Psoas muscle (tissue), 2 donors: ENCODE results near the gene FSD1L.

- PRO-cap, 2 experiments, result no peak in any of the 2 experiments
Measured at GRCh38 chr9:105303740-105304208, 59.3 kb downstream of the SLC44A1 start.

DNA sequence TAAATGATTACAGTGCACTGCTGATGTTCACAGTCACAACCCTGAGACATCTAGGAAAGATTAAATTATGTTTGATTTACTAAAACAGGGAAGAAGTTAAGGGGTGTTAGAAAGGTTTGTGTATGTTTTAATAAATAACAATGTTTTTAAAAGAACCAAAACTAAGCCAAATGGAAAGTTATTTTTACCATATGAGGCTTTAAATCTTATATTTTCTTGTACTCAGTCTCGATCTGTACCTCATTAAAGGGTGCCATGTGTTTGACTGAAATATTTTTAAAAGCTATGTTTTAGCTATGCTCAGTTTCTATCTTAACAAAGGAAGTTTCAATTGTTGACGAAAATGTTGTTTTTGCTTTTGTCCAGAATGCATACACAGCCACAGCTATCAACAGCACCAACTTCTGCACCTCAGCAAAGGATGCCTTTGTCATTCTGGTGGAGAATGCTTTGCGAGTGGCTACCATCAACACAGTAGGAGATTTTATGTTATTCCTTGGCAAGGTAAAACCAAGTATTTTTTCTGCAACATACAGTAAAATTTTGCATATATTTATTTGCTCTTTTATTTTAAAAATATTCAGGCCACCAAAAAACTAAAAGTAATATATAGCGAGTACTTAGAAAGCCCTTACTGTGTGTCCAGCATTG lies 73.5 kb upstream of the FSD1L start:
- PRO-cap, 2 experiments, result no peak in any of the 2 experiments

DNA sequence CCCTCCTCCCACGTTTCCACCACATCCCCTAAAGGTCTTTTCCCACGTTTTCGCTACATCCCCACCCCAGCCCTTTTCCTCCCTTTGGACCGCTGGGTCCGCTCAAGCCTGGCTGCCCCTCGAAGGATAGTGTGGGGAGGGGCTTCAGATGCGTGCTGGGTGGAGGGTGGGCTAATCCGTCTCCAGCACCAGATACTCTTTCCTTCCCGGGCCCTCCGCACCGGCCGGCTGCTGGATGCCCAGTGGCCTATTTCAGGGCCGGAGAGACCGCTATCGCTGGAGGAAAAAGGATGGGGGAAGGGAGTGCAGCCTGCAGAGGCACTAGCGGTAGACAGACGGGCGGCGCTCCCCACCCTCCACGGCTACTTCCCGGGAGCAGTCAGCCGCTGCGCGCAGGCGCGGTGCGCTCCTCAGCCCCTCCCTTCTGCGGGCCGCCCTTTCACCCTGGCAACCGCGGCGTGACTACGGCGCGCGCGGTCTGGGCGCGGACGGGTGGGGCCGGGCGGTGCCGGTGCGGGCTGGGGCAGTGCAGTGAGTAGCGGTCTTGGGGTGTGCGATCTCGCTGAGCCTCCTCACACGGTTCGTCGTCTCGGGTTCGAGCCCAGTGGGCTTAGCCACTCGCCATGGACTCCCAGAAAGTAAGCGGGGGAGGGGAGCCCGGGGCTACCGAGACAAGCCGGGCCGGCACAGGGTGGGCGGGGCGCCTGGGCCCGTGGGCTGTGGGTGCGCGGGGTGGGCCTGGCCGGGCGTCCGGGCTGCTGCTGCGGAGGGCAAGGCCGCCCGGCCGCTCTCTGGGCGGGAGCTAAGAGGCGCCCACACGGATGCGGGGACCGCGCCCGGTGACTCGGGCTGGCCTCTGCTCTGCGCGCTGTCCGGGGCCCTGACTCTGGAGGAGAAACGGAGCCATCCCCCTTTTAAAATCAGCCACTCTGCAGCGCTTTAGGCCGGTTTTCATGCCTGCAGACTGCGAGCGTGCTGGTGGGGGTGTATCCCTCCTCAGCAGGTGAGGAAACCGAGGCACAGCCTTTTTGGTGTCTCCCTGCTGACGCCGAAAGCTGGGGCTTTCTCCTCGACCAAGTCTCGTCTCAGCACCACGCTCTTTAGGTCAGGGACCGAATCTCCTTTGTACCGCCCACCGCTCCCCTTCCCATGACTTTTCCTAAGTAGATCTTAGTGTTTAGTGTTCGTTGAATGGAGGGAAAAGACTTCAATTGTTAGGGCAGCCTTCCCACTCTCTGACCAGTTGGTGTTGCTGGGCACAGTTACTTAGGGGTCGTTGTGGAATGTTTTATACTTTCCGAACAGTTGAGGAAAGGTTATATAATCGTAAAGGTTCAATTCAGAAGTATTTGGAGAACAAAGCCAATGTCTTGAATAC lies at the start of gene FSD1L:
Gene FSD1L, plus strand, starts transcription at position 437 of the 1,378 bp plus-strand sequence.
- PRO-cap, 2 experiments, result peak in 2 of 2 experiments; most common plus-strand start position 465 of the sequence (in 1); most common minus-strand start position 244 of the sequence (in 2)

- PRO-cap, 2 experiments, result no peak in any of the 2 experiments
Measured at GRCh38 chr9:105500385-105500783, 52.5 kb downstream of the FSD1L start.

DNA sequence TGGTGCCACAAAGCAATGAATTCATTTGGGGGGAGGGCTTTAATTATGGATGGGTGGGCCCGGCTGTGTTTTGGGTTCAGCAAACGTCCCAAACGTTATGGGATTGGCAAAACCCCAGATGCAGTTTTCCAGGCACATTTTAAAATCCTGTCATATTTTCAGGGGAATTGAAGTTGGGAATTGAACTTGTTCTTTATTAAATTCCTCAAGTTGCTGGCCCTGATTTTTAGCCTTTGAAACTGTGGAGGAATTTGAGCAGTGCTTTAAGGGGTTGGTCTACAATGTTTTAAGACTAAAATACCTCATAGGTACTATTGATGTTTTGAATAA lies 558.4 kb upstream of the ZNF462 start:
- PRO-cap, 2 experiments, result no peak in any of the 2 experiments

DNA sequence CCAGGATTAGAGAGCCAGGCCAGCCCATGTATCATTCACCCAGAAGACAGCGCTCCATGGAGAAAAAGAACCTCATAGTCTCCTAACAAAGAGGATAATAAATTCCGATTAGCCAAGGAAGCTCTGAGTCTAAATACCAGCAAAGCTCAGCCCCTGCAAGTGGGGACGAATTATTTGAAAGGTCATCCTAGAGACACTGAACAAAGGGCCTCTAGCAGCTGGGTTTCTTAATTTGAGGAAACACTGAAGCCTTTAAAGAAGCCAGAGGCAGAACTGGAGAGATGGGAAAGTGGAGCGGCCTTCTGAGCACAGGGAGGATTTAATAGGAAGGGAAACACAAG lies 287.1 kb upstream of the ZNF462 start:
- PRO-cap, 2 experiments, result no peak in any of the 2 experiments

- PRO-cap, 2 experiments, result no peak in any of the 2 experiments
Measured at GRCh38 chr9:106878863-106879405, 16.0 kb downstream of the ZNF462 start.

- PRO-cap, 2 experiments, result peak in 2 of 2 experiments; most common plus-strand start chr9:106885703 (in 2); most common minus-strand start chr9:106885563 (in 1)
Measured at GRCh38 chr9:106885224-106885769, 22.3 kb downstream of the ZNF462 start.

- PRO-cap, 2 experiments, result no peak in any of the 2 experiments
Measured at GRCh38 chr9:106886474-106887102, 23.6 kb downstream of the ZNF462 start.

DNA sequence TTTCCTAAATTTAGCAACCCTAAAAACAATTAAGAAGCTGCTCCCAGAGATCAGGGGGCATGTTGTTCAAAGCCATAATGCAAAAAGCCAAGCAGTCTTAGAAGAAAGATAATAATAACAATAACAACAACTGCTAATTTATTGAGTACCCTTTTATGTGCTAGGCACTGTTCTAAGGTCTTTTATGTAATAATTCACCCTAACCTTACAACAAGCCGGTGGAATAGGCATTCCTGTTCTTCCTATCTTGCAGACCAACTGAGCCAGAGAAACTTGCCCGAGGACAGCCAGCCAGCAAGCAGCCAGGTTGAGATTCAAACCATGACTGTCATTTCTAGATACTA lies 90.7 kb upstream of the RAD23B start:
- PRO-cap, 2 experiments, result no peak in any of the 2 experiments

DNA sequence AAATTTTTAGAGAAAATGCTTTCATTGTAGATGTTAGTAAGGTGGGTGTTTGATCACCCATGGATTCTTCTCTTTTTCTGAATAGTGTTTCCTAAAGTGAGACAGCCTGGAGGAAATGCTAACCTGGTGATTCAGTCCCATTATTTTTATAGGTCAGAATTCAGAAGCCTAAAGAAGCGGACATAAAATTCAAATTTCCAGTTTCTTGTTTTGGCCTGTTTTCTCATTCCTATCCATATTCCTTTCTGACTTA lies 17.6 kb downstream of the RAD23B start:
- PRO-cap, 2 experiments, result no peak in any of the 2 experiments

DNA sequence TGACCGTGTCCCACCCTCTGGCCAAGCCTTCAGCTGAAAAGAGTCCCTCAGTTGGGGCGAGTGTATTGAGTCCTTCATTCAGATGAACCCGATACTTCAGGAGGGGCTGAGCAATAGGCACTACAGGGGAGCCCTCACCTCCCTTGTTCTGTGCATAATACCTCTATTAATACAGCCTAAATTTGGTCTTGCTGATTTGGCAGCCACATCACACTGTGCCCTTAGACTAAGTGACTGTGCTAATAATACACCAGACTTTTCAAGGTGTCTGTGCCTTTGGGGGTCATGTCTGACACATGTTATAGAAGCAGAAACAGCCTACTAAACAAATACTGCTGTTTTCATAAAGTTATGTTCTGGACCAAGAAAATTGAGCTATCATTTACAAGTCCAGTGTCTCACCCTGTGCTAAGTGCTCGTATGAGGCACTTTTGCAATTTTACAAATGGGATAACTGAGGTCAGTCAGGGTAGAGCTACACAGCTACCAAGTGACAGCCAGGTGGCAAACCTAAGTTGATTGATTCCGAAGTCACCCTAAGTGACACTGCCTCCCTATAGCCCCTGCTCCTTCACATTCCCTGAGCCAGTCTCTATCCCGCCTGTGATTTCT lies 56.0 kb downstream of the RAD23B start:
- PRO-cap, 2 experiments, result no peak in any of the 2 experiments

GRCh38 chr9:107425044-107425740 lies 64.4 kb downstream of the KLF4 start:
- PRO-cap, 2 experiments, result no peak in any of the 2 experiments

DNA sequence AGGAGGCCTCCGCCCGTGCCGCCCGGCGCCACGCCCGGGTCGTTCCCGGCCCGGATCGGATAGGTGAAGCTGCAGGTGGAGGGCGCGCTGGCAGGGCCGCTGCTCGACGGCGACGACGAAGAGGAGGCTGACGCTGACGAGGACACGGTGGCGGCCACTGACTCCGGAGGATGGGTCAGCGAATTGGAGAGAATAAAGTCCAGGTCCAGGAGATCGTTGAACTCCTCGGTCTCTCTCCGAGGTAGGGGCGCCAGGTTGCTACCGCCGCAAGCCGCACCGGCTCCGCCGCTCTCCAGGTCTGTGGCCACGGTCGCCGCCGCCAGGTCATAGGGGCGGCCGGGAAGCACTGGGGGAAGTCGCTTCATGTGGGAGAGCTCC lies 1.7 kb downstream of the KLF4 start:
- PRO-cap, 2 experiments, result no peak in any of the 2 experiments

GRCh38 chr9:107490894-107491367 lies 1.4 kb upstream of the KLF4 start:
- PRO-cap, 2 experiments, result no peak in any of the 2 experiments

DNA sequence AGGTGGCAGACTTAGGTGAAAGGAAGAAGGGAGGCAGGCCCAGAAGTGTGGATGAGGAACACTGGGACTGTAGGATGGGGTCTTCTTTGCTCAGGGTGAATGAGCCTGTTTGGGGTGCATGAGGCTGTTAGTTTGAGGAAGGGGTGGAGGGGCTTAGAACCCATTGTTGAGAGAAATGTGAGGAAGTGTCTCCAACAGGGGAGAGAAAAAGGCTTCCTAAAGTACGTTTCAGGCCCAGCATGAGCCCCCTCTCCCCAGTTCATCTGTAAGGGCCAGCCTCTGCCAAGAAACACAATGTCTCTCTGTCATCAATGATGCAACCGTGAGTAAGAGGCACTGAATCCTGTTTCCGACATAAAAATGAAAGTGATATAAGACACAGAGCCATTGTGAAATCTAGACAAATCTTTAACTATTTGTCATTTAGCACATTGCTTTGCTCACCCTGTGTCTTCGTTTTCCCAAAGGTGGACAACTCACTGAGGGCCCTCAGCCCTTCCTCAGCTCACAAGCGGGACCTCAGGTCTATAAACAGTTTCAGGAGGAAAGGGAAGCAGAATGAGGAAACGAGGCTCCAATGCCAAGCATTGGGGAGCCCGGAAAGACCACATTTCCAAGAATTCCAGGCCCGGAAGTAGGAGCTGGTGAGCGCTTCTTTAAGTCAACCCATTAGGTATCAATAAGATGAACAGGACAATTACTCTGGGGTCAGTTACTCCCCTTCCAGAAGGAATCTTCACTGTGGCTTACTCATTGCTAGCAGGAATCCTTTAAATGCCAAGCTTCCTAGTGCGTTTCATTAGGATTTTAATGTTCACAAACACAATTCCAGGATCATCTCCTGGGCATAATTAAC lies 58.9 kb upstream of the KLF4 start:
- PRO-cap, 2 experiments, result no peak in any of the 2 experiments

GRCh38 chr9:107615604-107615897 lies 126.0 kb upstream of the KLF4 start:
- PRO-cap, 2 experiments, result no peak in any of the 2 experiments

GRCh38 chr9:108002604-108003061 lies 513.1 kb upstream of the KLF4 start:
- PRO-cap, 2 experiments, result no peak in any of the 2 experiments

DNA sequence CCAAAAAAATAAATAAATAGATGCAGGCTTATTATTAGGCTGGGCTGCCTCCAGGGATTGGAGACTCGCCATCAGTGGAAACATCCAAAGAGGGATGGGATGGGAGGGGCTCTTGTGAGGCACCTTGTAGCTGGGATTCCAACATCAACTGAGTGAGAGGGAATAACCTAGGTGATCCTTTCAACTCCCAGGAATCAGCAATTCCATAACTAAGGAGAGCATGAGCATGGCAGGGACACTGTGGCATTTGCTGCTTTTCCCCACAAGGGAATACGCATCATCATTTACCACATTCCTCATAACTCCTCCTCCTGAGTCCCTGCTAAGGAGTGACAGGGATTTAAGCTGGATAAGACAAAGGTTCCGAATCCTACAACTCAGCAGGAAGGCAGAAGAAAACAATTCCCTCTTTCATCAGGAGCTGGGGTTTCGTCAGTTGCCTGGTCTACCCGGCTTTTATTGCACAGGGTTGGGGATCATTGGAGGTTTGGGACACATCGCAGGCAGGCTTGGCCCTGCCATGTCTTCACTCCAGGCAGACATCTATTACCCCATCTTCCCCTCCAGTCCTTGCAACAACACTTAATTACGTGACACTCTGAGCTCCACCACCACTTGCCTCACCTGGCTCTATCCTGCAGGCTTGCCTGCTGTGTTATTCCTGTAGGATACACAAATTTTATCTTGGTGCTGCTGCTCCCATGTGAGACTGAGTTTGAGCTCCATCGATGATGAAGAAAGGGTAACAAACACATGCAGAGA lies 562.9 kb upstream of the KLF4 start:
- PRO-cap, 2 experiments, result no peak in any of the 2 experiments

- PRO-cap, 2 experiments, result no peak in any of the 2 experiments
Measured at GRCh38 chr9:109078675-109079730, 40.7 kb downstream of the TMEM245 start.